Rectum (tissue), 1 donor: ENCODE measurements around a stretch of chr5.

GRCh38 chr5:115545277-115545885 is 806 bp upstream of the FEM1C start:
- PRO-cap: no peak

- PRO-cap: no peak
These were observed 30.2 kb upstream of the TMED7 start for GRCh38 chr5:115656101-115656402.

DNA sequence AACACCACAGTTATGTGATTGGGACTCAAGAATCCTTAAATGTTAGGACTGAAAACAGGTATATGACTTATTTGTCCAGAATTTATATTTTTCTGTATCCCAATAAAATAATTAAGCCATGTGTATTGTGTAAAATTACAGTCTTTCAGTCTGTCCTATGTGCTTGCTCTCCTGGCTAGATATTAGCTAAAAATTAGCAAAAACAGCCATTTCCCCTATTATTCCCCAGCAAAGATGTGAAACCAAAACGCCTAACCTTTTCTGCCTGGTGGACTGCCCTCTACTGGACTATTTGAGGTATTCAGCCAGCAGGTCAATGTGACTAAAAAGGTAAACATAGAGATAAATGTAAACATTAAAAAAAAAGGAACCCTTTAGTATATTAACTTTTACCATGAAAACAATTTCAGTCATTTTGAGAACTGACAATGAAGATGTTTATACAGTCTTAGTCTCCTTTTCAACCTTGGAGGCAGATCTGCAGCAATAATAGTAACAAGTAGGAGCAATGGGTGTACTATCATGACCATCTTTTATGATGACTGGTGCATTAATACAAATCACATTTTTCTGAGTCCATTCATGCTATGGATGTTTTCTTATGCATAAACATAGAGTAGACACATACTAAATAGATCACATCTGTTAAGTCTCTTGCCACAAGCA is 10.2 kb downstream of the ATG12 start:
- PRO-cap: no peak

GRCh38 chr5:116167622-116168335 is 83.0 kb downstream of the COMMD10 start:
- PRO-cap: no peak

DNA sequence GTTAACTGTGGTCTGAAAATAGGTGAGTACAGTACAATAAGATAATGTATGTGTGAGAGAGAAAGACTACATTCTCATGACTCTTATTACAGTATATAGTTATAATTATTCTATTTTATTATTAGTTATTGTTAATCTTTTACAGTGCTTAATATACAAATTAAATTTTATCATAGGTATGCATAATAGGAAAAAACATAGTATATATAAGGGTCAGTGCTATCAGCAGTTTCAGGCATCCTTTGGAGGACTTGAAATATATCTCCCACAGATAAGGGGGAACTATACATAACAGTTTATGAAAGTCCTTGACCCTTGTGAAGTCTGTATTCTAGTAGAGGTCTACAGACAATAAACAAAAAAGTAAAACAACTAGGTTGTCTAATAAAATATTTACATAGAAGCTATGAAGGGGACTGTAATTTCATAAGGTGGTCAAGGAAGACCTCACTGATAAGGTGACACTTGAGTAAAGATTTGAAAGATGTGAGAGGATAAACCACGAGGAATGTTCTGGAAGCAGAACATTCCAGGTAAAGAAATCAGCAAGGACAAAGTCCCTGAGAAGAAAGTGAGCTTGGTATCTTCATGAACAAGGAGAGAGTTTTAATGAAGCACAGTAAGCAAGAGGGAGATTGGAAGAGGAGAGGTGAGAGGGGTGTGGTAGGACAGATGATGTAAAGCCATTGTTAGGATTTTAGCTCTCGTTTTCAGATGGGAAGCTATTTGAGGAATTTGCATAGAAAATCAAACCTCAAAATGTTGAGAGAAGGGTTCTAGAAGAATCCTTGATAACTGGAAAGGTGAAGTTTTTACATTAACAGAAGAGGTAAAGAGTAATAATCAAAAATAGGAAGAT is 148.6 kb downstream of the COMMD10 start:
- PRO-cap: no peak

DNA sequence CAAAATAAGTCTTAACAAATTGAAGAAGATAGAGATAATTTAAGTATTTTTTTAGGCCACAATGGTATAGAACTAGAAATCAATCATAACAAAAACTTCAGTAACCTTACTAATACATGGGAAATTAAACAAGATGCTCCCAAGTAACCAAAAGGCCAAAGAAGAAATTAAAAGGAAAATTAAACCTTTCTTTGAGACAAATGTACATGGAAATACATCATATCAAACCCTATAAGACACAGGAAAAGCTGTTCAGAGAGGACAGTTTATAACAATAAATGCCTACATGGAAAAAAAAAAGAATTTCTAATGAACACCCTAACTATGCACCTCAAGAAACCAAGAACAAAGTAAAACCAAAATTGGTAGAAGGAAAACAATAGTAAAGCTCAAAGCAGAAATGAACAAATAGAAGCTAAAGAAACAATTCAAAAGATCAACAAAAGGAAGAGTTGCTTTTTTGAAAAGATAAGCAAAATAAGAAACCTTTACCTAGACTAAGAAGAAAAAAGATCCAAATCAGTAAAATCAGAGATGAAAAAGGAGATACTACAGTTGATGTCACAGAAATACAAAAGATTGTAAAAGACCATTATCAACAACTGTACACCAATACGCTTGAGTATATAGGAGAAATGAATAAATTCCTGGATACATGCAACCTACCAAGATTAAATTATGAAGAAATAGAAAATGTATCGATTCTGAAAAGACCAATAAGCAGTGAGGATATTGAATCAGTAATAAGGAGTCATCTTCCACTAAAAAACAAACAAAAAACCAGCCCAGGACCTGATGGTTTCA is 236.7 kb downstream of the SEMA6A start:
- PRO-cap: no peak

DNA sequence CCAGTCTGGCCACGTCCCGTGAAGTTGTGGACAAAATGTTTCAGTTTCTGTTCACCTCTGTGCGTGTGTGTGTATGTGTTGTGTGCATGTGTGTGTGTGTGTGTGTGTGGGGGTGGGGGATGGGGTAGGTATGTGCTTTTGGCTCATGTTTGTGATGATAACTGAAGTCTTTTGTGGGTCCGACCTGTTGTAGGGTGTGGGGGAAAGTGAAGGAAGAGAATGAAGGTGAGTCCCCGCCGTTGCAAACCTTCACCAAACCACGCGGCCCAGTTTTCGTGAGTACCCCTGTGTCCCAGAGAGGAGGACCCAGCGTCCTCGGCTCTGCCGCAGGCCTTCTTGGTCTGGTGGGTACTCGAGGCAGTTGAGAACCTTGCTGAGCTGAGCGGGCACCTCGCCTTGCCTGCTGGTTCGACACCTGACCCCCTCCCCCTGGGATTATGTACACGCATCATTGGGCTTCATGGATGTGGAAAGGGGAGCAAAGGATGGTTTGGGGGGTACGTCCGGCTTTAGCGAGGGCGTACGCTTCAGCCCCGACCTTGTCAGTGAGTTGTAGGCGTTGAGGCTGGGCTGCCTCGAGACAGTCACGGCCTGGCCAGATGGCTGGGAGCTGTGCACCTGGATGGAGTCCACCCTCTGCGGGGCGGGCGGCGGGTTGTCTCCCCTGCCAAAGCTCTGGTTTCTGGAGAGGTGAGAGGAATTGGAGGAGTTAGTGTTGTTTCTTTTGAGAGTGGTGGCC is 128.3 kb downstream of the SEMA6A start:
- PRO-cap: no peak

DNA sequence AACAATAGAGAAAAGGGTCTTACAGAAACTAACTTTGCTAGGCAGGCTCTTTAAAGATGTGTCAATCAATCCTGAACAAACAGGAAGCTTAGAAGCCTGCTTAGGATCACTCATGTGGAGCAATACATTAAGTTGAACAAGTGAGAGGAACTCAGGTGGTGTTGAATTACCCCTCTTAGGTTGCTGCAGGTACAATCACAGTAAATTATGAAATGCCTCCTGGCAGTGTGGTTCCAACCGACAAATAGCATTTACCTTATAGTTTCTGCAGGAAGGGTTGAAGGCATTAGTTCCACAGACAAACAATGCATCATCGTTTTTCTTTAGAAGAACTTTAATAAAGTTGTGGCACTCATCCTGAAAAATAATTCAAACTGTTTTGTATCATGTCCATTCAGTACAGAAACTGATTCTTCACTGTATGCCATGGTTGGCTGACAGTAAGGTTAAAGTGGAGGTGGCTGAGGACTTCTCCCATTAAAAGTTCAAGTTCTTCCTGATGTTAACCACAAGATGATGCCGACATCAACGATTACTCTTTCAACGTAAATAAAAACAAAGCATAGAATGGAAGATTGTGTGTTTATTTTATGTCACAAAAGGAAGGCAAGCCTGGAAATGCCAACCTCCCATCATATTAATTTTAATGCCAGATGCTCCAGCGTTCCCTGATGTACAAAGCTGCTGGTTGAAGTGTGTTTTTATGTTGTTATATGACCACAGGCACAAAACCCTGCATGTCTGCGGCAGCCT is 79.3 kb downstream of the SEMA6A start:
- PRO-cap: no peak

- PRO-cap: bidirectional peak, plus-strand start at chr5:116572558, minus-strand start at chr5:116572453
These were observed 2.3 kb downstream of the SEMA6A start for GRCh38 chr5:116572295-116572687.

GRCh38 chr5:116739641-116740029 is 165.0 kb upstream of the SEMA6A start:
- PRO-cap: no peak

GRCh38 chr5:116788935-116789320 is 214.3 kb upstream of the SEMA6A start:
- PRO-cap: no peak

GRCh38 chr5:116863956-116864737 is 289.5 kb upstream of the SEMA6A start:
- PRO-cap: no peak

- PRO-cap: no peak
These were observed 35.4 kb upstream of the TNFAIP8 start for GRCh38 chr5:119320307-119320954.

DNA sequence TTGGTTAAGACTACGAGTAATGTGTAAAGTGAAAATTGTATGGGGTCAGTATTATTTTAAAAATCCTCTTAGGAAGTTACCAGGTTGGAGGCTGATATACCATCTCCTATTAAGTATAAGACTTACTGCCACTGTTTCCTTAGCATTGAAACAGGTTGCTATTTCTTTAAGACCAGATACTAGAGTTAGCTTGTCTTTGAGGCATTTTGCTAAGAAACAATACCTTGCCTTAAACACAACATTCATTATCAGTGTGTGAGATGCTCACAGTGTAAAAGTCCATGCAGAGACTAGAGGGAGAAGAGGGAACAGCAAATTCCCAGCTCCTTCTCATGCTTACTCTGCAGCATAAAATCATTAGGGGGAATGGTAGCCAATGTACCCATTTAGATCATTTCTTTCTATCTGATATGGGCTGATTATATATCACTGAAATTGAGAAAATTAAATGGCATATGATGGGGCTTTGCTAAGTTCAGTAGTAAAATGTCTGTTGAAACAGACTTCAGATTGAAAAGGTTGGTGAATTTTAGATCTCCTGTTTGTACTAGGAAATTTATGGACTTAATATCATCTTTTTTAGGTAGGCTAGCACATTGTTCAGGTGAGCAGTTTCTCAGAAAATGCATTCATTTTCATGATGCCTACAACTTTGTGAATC is 8.8 kb upstream of the TNFAIP8 start:
- PRO-cap: no peak

DNA sequence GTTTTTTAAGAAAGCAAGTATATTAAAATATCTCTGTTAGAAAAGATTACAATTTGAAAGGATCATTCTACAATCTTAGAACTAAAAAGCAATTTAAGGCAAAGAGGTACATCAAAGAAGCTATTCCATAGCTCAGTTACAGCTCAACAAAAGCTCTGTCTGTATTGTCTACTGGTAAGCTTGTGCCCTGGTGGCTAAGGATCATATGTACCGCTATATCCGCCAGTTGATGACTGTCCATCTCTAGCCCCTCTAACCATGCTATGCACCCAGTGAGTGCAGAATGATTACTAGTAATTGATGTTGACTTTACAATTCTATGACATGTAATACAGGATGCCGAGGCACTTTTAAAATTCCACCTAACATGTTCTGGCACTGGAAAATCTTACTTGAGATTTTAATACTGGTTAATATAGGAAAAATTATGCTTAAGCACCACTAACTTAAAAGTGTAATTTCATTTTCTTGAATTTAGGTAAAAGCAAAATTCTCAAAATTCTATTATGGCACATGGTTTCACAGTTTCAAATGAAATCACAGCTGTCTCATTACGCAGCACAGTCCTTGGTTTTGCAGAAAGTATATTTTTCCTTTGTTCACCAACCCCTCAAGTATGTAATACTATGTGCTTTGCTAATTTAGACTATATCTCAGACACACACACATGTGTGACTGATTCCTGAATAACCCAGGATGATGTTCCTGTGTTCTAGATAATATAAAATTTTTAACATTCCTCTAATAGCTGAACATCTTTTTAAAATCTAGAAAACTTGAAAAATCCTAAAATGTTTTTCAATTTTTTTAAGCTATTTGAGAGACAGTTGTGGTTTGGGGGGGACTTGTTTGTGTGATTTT is 12.9 kb downstream of the LOX start:
- PRO-cap: no peak

DNA sequence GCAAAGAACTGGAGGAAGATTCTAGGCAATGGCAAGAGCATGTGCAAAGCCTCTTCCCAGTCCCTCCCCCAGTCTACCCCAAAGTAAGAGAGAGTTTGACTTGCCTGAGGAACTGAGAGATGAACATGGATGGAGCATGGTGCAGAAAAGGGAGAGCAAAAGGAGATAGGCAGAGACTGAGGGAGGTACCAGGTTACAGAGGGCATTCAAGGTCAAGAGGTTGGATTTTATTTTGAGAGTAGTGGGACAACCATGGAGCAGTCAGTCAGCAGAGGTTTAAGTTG is 8.1 kb downstream of the ZNF474 start:
- PRO-cap: no peak

GRCh38 chr5:122182438-122182981 is 22.5 kb downstream of the ENSG00000250803 start:
- PRO-cap: no peak

DNA sequence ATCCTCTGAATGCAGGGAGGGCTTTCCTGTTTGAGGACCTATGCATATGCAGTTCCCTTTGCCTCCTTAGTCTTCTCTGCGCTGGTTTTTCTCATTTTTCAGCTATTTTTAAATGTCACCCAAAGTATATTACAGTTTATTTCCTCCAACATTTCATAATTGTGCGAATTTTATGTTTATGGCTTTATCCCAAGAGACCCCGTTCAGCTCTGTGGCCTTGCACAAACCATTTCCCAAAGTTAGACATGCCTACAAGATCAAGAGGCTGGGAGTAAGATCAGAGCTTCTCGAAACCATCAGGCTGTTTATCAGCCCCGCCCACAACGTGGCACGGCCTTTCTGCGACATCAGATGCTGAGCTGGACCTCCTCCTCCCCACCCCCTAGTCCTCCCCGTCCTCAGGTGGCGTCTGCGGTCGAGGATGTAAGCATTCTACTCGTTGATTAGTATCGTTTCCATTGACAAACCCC is 1.4 kb downstream of the PPIC start:
- PRO-cap: unidirectional peak, plus-strand start at position 401 of the sequence

- PRO-cap: no peak
These were observed 137.9 kb downstream of the CEP120 start for GRCh38 chr5:123284990-123286093.

GRCh38 chr5:123549440-123550666 is 37.9 kb downstream of the CSNK1G3 start:
- PRO-cap: no peak